Mesenchymal stem cell of adipose (primary cell): ENCODE data around the gene ARL6.

DNA sequence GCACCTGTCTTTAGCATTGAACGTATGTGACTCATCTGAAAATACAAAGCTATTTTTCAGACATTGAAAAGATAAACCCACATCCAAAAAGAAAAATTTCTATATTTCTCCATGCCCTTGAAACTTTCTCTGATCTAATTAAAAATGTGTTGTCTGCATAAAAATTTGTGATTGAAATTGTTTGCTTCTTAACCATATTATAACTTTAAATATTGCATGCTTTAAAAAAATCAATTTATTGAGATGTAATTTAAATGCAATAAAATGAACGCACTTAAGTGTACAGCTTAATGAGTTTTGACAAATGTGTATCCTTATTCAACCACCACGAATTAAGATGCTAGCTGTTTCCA, 100.6 kb upstream of the CNTN3 start:
- CAGE, long polyA plus RNA, result no peak

DNA sequence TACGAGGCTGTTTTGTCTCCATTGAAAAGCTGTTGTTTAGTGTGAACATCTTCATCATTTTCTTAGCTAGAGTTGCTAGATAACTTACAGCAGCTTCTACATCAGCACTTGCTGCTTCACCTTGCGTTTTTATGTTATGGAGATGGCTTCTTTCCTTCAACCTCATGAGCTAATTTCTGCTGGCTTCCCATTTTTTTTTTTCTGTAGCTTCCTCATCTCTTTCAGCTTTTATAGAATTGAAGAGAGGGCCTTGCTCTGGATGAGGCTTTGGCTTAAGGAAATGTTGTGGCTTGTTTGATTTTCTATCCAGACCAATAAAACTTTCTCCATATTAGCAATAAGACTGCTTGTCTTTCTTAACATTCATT, 379.8 kb upstream of the ZNF717 start:
- CAGE, long polyA plus RNA, result no peak

DNA sequence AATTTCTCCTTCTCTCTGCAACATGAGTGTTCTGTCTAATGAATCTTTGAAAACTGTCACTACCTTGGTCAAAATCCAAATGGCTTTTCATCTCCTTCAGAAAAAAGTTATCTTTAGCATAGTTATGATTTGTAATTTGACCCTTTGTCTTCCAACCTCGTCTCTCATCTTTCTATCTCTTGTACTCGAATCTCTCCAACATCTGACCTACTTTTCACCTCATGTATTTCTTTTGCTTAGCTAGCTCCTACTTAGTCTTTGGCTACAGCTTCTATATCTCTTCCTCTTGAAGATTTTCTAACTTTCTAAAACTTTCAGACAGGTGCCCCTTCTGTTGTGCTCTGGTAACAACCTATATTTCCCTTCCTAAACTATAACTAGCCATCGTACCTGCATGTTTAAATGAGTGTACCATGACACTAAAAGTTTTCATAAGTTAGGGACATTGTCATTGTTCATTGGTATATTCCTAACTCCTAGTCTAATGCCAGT, 971.0 kb downstream of the ROBO1 start:
- CAGE, long polyA plus RNA, result no peak

DNA sequence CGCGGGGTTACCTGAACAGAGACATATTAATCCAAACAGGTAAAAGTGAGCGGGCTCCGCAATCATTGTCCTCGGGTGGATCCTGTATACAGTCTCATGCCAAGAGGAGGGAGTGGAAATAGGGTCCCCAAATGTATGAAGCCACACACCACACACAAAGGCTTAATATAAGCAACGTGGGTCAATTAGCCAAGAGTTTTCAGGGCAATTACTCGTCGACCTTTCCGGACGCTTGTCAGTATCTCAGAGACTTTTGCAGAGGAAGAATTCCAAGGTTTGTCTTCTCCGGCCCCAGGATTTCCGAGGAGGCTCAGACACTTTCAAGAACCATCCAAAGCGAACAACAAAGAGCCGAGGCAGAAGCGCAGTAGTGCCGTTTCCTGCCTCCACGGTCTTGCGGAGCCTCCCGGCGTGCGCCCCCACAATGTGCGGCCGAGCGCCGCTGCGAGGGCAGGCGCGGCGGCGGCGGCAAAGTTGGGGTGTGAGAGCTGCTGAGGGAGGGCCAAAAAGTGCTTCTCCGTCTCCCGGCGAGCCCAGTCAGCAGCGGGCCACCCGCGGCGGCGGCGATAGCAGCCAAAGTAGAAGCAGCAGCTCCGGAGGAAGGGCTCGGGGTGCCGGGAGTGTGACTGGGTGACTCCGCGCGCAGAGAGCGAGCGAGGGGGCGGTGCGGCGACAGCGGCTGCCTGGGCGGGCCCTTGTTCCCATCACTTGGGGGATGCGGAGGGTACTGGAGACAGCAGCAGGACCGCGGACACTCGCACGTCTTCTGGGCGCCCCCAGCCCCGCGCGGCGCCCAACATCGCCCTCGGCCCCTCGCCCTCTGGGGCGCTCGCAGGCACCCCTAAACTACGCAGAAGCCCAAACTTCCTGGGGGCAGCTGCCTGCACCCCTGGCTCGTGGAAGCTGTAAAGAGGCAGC, 749.1 kb downstream of the ROBO1 start:
- CAGE, long polyA plus RNA, result no peak

GRCh38 chr3:80627726-80628155, 859.9 kb upstream of the ROBO1 start:
- CAGE, long polyA plus RNA, result no peak

- CAGE, long polyA plus RNA, result no peak
These were observed 180.4 kb downstream of the GBE1 start for GRCh38 chr3:81581061-81581416.

GRCh38 chr3:81732873-81733486, 28.5 kb downstream of the GBE1 start:
- CAGE, long polyA plus RNA, result no peak

GRCh38 chr3:82354079-82354668, 592.7 kb upstream of the GBE1 start:
- CAGE, long polyA plus RNA, result no peak

DNA sequence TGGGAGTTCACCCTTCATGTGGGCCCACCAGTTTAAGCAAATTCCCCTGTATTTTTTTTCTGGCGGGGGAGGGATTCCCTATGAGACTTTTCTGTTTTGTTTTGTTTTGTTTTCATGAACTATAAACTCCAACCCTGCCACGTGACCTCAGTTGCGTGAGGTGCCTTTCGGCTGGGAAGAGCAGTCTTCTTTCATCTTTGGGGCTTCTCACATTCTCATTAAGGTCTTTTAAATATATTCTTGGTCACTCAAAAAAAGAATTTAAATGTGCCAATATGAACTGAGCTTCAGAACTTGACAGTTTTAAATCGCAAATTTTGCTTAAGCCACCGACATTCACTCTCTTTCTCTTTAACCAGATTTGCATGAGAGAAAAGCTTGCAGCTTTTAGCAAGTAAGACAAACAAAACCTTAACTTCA, 699.7 kb upstream of the GBE1 start:
- CAGE, long polyA plus RNA, result no peak

DNA sequence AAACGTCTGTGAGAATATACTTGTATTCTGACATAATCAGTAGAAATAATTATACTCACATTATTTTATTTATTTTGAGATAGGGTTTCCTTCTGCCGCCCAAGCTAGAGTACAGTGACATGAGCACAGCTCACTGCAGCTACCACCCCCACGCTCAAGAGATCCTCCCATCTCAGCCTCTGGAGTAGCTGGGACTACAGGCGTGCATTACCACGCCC, 830 bp upstream of the VGLL3 start:
- CAGE, long polyA plus RNA, result no peak

DNA sequence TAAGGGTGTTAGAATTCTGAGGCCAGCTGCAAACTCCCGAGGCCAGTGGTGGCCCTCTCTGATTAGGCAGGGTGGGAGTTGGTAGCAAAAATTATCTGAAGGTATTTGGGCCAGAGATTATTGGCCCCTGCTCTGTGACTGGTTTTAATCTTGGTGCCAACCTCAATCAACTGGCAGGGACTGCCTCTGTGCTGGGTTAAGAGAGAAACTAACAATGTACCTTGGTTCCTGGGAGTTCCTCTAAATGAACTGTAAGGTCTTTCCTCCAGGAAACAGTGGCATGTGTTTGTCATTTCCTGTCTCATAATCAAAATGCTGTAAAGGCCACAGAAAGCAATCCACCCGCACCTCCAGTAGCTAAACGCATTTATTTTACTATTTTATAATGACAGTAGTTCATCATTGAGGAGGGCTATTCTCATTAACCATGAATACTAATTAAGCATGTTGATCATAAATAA, 5.1 kb downstream of the POU1F1 start:
- CAGE, long polyA plus RNA, result no peak

DNA sequence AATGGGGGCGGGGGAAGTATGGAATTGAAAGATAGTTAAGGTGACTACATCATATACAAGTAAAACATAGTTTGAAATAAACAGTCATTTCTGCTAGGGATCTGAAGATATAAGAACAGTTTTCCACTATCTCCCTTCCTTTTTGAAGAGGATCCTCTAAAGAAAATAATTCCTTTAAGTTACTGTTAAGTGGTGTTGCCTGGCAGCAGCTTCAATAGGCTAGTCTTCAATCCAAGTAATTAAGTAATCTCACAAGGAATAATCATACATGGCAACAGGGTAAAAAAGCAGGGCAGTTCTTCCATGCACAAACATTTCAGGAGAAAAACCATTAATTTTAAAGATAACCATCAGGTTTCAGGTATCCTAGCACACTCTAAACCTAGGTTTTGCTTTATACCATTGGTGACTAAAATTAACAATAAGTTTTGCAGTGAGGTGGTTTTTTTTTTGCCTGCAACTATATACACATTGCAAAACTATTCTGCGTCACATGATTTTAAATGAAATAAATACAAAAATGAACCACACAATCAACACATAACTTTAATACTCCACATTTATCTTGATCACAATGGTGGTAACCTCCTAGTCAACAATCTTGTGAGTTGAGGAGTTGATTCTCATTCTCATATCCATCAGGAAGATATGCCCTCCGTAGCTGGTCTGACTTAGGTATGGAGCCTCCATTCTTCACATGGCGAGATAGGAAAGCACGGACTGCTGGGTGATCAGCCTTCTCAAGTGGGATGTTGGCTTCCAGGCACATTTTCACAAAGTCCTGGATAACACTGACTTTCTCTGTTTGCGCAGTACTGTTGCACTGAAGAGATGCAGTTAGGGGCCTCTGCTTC, 3.7 kb downstream of the CGGBP1 start:
- CAGE, long polyA plus RNA, result no peak

- CAGE, long polyA plus RNA, result no peak
These were observed 332.7 kb upstream of the EPHA3 start for GRCh38 chr3:88774844-88775044.

DNA sequence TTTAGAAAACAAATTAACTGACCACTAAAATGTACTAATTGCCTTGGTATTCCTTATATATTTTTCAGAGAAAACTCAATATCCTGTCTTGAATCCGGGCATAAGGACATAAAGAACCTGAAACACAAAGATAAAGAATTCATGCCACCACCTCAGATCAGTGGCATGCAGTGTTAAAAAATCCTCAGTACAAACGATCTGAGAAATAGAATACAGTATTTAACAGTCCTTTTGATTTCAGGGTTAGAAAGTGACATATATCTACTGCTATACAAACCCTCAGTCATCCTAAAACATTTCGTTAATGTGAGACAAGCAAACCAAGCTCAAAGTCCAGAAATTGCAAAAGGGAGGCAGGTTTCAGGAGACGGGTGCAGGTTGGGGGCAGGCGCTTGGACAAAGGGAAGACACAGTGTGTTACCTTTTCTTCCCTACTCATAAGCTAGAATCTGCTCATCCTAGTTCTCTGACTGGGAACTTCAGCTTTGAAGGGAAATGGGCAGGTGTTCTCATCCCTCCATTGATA, 736 bp downstream of the PROS1 start:
- CAGE, long polyA plus RNA, result no peak

- CAGE, long polyA plus RNA, result no peak
These were observed 584.9 kb downstream of the NSUN3 start for GRCh38 chr3:94647755-94648249.

DNA sequence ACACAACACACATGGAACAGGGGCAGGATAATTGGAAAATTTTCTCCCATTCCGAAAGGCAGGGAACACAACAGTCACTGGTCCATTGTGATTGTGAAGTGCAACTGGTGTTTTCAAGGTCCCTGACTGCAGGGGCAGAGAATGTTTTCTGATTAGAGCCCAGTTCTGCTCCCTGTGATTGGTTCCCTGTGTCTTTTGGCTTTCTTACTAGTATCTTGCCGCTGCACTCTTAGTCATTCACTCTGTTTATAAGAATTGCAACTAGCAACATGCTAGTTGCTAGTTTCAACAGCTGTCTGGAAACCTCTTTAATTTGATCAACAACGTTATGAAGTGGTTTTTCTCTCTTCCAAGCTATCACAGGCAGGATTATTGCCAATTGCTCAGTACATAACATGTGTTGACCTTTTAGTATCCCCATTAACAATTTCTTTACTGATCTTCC, 177.5 kb downstream of the EPHA6 start:
- CAGE, long polyA plus RNA, result no peak

- CAGE, long polyA plus RNA, result no peak
These were observed at the start of gene ARL6 for GRCh38 chr3:97764156-97765024. Gene ARL6, plus strand, starts transcription at chr3:97764758.

GRCh38 chr3:97874303-97875066, 52.7 kb downstream of the CRYBG3 start:
- CAGE, long polyA plus RNA, result no peak

DNA sequence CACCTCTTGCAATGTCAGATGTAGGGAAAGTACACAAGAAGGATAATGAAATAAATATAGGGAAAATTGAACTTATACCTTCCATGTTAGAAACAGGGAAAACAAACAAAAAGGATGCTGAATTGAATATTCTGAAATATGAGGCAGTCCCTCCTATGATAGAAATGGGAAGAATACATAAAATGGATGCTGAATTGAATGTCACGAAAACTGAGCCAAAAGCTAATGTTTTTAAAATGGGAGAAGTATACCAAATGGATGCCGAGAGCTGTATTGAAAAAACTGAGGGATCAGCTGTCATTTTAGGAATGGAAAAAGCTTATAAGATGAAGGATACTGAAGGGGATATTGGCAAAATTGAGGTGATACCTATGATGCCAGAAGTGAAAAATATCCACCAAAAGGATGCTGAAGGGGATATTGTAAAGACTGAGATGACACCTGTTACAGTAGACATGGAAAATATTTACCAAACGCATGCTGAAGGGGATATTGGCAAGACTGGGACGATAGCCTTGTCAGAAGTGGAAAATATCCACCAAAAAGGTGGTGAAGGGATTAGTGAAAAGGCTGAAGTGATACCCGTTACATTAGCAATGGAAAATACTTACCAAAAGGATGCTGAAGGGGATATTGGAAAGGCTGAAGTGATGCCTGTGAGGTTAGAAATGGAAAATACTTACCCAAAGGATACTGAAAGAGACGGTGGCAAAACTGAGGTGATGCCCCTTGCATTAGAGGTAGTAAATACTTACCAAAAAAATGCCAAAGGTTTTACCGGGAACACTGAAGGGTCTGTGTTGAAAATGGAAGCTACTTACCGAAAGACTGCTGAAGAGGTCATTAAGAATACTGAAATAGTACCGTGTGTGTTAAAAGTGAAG, 54.2 kb downstream of the CRYBG3 start:
- CAGE, long polyA plus RNA, result no peak

DNA sequence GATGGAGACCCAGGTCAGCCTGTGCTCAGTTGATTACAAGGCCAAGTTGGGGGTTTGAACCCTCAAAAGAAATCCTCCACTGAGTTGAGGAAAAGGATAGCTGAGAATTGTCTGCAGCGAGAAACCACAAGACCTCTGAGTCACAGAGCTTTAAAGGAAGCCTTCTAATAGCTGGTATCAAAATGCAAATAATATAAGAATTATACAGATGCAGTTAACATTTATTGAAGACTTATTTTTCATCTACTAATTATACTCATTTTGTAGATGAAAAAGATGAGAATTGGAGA, 30.5 kb downstream of the GPR15 start:
- CAGE, long polyA plus RNA, result no peak